SJSA1 (cell line): ENCODE results near the genes PPIF and TMEM254.

DNA sequence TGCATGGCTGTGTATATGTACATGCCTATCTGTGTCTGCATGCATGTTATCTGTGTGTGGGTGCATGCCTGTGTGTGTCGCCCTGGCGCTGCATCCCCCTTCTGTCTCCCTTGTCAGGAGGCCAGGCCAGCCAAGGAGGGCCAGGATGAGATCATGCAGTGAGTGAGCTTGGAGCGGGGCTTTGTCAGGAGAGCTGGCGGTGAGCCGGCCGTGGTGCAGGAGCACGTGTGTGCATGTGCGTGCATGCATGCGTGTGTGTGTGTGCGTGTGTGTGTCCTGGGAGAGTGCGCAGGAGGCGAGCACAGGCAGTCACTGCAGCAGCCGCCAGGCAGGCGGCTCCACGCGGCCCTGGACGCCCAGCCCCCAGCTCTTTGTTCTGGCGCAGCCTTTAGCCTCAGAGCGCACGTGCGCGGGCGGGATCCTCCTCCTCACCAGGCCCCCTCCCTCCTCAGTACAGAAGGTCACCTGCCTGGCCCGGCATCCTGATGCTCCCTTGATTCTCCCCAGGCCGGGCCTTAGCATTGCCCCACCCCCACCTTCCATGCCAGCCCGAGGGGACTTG, 126.2 kb upstream of the PPIF start:
- RAMPAGE, long total RNA: no peak

GRCh38 chr10:79248444-79248816, 98.8 kb upstream of the PPIF start:
- RAMPAGE, long total RNA: no peak

DNA sequence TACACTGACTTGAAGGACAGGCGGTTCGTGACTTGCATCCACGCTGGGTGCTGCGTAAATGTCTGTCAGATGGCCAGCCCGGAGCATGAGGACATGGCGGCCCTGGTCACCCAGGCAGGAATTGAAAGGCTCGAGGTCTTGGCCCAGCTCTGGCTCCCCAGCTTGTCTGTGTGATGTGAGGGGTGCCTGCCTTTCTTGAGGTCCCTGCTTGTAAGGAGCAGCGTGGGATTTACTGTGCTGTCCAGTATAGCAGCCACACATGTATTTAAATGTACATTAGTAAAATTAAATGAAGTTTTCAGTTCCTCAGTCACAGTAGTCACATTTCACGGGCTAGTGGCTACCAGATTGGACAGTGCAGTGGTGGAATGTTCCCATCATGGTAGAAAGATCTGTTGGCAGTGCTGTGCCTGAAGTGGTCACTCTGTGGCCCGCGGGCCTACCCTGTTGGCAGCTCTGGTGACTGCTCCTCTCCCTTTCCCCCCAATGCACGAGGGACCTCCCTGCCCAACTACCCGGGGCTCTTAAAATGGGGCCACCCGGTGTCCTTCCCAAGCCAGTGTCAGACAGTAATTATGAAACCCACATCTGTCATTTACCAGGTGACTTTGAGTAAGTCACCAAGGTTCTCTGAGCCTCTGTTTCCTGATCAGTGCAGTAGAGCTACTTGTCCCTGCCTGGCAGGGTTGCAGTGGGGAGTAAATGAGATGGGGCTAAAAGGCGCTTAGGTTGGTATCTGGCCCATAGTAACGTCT, 97.8 kb upstream of the PPIF start:
- RAMPAGE, long total RNA: no peak

DNA sequence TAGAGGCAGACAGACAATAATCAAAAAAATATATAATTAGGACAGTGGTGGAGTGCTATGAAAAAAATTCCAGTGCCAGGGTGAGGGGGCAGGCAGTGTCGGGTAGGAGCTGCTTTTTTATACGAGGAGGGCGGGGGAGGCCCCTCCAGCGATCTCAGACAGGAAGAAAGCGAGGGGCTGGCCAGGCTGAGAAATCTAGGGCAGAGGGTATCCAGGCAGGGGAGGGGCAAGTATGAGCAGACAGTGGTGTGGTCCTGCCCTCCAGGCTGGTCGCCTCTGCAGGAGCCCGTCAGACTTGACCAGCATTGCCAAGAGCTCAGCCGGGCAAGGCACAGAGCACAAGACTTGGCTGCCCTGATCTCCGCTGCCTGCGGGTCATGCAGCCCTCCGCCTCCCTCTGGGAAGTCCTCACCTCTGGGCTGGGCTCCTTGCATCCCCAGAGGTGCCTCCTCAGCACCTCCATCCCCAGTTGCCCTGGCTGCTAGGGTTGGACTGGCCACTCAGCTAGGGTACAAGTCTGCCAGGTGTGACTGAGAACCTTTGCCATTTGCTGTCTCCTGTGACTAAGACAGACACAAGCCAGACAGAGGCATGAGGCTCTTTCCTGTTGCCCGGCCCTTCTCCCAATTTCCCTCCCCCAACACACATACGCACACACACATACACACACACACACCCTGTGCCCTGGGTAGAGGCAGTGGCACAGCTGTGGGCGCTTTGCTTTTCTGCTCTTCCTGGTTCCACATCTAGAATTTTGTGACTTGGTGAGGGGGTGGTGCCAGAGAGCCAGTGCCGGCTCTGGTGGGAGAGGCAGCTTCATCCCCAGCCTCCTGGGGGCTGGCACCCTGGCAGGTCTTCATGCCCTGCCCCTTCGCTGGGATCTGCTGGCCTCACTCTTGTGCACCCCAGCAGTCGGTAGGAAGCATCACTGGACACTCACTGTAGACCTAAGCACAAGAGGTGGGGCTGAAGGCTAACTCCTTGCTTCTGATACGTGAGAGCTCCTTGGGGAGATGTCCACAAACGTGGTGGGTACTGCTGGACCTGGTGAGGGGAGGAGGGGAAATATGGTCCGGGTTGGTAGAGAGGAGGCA, 59.0 kb upstream of the PPIF start:
- RAMPAGE, long total RNA: no peak

DNA sequence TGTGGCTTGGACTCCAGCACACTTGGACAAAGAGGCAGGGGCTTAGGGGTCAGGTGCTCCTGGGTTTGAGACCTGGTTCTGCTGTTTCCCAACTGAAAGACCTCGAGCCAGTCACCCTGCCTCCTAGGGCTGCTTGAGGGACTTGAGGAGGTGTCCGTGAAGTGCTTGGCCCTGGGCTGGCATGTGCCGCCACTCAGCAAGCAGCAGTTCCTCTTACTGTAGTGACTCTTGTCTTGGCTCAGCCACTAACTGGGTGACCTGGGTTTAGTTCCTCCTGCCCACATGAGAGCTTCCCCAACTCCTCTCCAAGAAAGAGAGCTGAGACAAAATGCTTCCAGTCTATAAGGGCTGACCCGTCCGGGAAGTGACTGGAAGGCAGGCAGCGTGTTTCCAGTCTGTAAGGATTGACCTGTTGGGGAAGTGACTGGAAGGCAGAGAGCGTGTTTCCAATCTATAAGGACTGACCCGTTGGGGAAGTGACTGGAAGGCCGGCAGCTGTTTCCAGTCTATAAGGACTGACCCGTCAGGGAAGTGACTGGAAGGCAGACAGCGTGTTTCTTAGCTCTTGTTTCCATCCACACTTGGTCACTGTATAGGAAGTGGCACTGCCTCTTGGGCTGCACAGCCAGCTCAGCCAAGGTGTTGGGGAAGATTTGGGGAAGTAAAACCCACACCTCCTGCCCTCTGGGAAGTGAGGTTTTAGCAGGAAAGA, 53.4 kb upstream of the PPIF start:
- RAMPAGE, long total RNA: no peak

DNA sequence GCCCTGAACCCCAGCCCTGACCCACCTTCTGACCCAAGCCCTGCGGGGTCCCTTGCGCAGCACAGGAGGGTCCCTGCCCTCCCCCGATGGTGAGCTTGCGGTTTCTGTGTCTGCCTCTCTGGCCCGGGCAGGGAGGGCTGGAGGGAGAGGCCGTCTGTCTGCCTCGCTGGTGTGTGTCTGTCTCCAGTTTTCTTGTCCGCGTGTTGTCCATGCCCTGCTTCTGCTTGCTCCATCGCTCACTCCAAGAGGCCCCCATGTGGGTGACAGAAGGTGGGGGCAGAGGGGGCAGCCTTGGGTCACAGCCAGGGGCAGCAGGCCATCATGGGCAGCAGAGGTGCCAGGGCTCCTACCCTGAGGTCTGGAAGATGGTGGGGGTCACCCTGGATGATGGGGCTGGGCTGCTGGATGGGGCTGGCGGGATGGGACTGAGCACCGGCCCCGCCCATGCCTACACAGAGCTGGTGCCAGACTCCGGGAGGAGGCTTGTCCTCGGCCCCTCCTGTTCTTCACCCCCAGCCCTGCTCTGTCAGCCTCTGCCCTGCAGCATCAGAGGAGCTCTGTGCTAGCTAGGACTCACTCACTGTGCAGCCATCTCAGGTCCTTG, 35.8 kb upstream of the PPIF start:
- RAMPAGE, long total RNA: no peak

DNA sequence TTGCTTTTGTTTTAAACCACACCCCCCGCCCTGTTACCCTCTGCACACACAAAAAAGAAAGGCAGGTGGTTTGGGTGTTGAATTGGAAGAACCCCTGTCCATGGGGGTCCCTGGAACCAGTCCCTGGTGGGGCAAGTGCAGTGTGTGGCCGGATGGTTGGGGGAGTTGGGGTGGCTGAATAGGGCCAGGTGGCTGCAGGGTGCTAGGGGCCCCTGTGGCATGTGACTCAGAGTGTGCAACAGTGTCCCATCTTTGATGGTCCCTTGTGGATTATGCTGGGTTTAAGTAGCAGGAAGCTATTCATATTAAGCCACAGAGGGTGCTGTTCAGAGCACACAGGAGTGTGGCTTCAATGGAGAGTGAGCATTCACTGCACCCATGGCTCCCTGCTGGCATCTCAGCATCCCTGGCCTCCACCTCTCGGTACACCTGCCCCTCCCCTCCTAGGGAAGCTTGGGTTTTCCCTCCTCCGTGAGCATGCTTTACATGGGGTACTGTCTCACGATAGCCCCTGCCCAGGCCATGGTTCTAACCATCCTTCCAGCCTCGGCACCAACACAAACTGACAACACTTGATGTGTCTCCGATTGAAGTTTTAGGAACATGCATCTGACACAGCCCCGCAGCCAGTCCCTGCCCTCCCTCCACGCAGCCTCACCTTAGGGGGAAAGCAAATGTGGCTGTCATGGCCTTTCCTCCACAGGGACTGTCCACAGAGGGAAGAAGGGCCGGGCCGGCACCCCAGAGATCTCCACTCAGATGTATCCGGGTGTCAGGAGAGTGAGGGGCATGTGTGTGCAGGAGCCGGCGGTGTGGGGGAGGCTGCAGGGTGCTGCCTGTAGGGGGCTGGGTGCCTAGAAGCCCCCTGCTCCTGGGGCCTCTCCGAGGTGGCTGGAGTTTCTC, 30.4 kb upstream of the PPIF start:
- RAMPAGE, long total RNA: no peak

GRCh38 chr10:79331103-79332283, 15.8 kb upstream of the PPIF start:
- RAMPAGE, long total RNA: no peak

GRCh38 chr10:79346988-79347797, at the start of gene PPIF:
PPIF (plus strand) TSS chr10:79347469.
- RAMPAGE, long total RNA: no peak

GRCh38 chr10:79348446-79349361, 1.4 kb downstream of the PPIF start:
- RAMPAGE, long total RNA: no peak

DNA sequence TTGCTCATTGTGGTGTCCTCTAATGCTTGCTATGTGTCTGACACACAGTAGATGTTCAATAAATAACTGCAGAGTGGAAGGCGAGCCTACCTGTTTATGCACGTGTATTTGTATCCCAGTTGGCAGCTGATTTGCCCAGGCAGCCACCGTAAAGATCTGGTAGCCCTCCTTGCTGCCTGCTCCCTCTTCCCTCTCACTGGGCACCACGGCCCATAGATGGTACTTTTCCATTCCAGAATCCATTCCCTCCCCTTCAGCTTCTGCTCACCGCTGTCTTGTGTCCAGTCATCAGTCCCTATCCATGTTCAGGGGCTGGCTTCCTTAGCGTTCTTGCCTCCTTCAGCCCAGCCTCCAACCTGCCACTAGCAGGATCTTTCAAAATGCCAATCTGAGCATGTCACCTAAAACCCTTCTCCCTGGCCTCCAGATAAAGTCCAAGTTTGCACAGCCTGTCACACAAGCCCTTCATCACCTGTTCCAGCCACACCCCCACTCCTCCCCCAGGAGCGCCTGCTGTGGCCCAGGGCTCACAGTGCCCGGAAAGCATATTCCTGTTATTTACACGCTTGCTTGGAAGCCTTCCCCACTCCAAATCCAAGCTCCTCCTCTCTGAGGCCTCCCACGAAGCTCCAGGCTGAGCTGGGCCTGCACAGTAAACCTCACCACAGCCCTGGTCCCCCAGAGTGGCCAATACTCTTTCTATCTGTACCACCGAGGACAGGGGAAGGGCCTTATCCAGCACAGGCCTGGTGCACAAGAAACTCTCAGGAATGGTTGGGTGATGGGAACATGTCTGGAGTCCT, 21.0 kb downstream of the ZCCHC24 start:
- RAMPAGE, long total RNA: no peak

- RAMPAGE, long total RNA: no peak
These were observed 6.8 kb upstream of the ZCCHC24 start for GRCh38 chr10:79452187-79452713.

- RAMPAGE, long total RNA: no peak
These were observed 22.3 kb upstream of the ZCCHC24 start for GRCh38 chr10:79467651-79468275.

GRCh38 chr10:79784517-79785078, 41.9 kb upstream of the NUTM2E start:
- RAMPAGE, long total RNA: no peak

DNA sequence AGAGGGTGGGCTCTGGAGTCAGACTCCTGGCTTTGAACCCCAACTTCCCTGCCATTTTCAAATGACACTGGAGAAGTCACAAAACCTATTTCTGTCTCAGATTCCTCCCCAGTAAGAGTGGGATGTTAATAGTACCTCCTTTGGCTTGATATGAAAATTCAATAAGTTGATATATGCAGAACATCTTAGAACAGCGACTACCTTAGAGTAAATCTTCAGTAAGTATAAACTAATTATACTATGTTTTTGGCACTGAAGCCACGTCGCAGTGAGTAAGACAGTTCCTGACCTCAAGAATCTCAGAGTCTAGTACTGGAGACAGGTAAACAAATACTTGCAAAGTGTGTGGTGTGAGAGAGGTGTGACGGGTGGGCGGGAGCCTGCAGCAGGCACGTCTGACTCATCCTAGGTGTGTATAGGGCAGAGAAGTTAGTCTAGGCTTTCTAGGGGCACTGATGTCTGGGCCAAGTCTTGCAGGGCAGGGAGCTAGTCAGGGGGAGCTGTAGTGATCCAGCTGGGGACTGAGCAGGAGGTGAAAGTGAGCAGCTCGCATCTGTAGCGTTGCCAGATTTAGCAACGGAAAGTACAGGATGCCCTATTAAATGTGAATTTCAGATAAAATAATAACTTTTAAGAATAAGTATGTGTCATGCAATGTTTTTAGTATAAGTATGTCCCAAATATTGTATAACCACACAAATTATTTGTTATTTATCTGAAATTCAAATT, 35.9 kb upstream of the SFTPD start:
- RAMPAGE, long total RNA: no peak

GRCh38 chr10:80078532-80079598, at the start of gene TMEM254:
TMEM254 (plus strand) TSS chr10:80078665.
- RAMPAGE, long total RNA: no peak

DNA sequence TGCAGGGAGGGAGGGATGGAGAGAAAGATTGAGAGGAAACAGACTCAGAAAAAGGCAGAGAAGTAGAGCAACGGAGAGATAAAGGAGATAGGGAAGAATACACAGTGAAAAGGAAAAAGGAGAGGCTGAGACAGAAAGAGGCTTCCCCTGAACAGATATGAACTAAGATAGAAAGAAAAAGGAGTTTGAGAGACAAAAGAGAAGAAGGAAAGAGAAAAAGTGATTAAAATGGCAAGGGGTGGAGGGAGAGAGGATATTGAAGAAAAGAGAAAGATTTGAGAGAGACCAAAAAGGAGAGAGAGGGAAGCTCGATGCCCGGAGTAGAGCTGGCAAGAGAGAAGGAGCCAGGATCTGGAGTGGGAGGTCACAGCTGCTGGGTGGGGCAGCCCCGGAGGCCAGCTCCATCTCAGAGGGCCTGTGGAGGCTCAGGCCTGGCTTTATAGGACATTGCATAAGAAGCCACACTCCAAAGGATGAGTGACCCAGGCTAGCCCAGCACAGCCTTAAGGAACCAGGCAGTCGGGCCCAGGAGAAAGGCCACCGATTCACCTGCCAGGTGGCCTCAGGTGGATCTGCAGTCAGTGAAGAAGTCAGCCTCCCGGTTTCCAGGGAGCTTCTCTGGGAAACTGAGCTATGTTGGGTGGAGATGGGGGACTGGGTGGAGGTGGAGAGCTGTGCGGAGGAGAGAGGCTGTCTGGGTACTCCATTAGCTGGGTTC, 581 bp downstream of the PLAC9 start:
- RAMPAGE, long total RNA: no peak

GRCh38 chr10:80135820-80136568, 3.5 kb downstream of the PLAC9 start:
- RAMPAGE, long total RNA: no peak

DNA sequence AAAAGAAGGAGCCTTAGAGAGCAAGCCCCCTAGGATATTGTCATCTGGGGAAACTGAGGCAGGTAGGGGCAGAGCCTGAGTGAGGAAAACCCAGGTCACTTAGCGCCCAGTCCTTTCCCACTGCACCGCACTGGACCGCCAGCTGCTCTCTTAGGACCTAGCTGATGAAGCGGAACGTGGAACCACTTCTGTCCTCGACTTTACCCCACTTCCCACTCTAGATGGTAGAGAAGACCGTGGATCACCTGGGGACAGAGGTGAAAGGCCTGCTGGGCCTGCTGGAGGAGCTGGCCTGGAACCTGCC, 11.4 kb downstream of the PLAC9 start:
- RAMPAGE, long total RNA: no peak

DNA sequence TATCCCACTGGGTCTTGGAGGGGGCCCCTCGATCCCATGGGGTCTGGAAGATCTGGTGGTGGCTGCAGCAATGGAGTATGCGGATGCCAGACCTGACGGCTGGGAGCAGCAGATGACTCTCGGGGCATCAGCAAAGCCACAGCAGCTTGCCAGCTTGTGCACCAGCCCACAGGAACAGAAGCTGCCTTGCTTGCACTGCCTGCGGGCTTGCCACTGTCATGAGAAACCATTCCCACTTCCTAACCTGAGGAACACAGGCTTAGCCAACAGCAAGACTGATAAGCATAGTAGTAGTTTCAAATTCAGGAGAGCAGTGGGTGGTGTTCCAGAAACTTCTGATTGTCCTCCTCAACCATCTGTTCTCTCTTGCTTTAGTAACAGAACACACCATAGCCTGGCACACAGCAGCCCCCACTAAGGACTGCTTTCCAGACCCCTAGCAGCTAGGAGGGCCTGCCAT, 7.4 kb downstream of the ANXA11 start:
- RAMPAGE, long total RNA: no peak